K562 (cell line): ENCODE data around the genes TMEM182 and POU3F3.

GRCh38 chr2:101855631-101856337 lies 136.0 kb upstream of the IL1R2 start:
- RAMPAGE, long total RNA = no peak
- RRBS = no CpG with 5 or more reads among the region's 11 CpGs
PRO-cap:
- standard = no peak
- CoPRO, capped RNA only, 2 experiments = no peak in any of the 2 experiments
- CoPRO, capped and uncapped RNA, 2 experiments = no peak in any of the 2 experiments
- CoPRO, uncapped RNA only, 2 experiments = no peak in any of the 2 experiments
CAGE:
- cytosol, long polyA plus RNA = no peak
- long polyA plus RNA = start-site peak on the plus strand at chr2:101855986-101856077, 195 and 129 reads in 2 replicates
- nucleolus, long total RNA = no peak
- nucleus, long polyA plus RNA = no peak

DNA sequence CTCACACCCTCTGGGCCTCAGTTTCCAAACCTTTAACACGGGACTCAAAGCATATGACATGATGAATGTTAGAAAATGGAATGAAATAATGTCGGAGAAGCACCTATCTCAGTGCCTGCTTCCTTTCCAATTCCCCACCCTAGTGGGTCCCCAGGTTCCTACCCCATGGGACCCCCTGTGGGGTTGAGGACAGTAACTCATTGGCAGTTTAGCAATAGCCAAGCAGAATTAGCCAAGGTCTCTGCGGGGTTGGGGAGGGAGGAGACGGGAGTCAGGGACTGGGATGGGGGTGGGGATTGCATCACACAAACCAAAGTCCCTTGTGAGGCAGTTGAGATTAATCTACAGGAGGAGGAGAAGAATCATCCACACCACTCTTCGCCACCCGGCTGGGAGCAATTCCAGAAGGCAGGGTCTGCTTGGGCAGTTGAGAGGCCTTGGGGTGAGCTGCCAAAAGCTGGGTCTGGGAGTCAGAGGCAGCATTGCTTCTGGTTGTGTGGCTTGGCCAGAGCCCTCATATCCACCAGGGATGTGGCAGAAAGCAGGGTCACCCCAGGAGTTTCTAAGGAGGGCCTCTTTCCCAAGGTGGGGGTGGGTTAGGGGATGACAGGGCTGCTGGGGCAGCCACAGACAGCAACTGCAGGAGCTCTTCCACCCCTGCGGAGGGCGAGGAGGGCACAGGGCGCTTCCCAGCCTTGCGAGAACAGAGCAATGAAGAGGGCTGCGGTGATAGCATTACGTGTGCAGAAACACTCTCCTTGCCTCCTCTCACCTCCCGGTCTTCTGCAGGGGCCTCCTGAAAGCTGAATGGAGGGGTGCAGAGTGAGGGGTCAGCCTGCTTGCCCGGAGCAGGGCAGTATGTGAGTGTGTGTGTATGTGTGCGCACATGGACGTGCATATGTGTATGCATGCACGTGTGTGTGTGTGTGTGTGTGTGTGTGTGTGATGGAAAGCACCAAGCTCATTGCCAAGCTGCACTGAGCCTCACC lies 29.7 kb upstream of the IL1R2 start:
- RAMPAGE, long total RNA = no peak
- RRBS = 7% methylated on average over 2 of the region's 17 CpGs
PRO-cap:
- standard = no peak
- CoPRO, capped RNA only, 2 experiments = no peak in any of the 2 experiments
- CoPRO, capped and uncapped RNA, 2 experiments = no peak in any of the 2 experiments
- CoPRO, uncapped RNA only, 2 experiments = no peak in any of the 2 experiments
CAGE:
- cytosol, long polyA plus RNA = no peak
- long polyA plus RNA = no peak
- nucleolus, long total RNA = no peak
- nucleus, long polyA plus RNA = no peak

- RAMPAGE, long total RNA = no peak
- RRBS = no CpG with 5 or more reads among the region's 9 CpGs
PRO-cap:
- standard = no peak
- CoPRO, capped RNA only, 2 experiments = no peak in any of the 2 experiments
- CoPRO, capped and uncapped RNA, 2 experiments = no peak in any of the 2 experiments
- CoPRO, uncapped RNA only, 2 experiments = no peak in any of the 2 experiments
CAGE:
- cytosol, long polyA plus RNA = no peak
- long polyA plus RNA = no peak
- nucleolus, long total RNA = no peak
- nucleus, long polyA plus RNA = no peak
Measured at GRCh38 chr2:102037620-102038229, 46.0 kb downstream of the IL1R2 start.

GRCh38 chr2:102144135-102144433 lies 1.5 kb downstream of the IL1R1 start:
- RAMPAGE, long total RNA = no peak
- RRBS = no CpG with 5 or more reads among the region's 4 CpGs
PRO-cap:
- standard = no peak
- CoPRO, capped RNA only, 2 experiments = no peak in any of the 2 experiments
- CoPRO, capped and uncapped RNA, 2 experiments = no peak in any of the 2 experiments
- CoPRO, uncapped RNA only, 2 experiments = no peak in any of the 2 experiments
CAGE:
- cytosol, long polyA plus RNA = no peak
- long polyA plus RNA = no peak
- nucleolus, long total RNA = no peak
- nucleus, long polyA plus RNA = no peak

- RAMPAGE, long total RNA = no peak
- RRBS = no CpG with 5 or more reads among the region's 4 CpGs
PRO-cap:
- standard = no peak
- CoPRO, capped RNA only, 2 experiments = no peak in any of the 2 experiments
- CoPRO, capped and uncapped RNA, 2 experiments = no peak in any of the 2 experiments
- CoPRO, uncapped RNA only, 2 experiments = no peak in any of the 2 experiments
CAGE:
- cytosol, long polyA plus RNA = no peak
- long polyA plus RNA = no peak
- nucleolus, long total RNA = no peak
- nucleus, long polyA plus RNA = no peak
Measured at GRCh38 chr2:102147869-102148426, 5.4 kb downstream of the IL1R1 start.

DNA sequence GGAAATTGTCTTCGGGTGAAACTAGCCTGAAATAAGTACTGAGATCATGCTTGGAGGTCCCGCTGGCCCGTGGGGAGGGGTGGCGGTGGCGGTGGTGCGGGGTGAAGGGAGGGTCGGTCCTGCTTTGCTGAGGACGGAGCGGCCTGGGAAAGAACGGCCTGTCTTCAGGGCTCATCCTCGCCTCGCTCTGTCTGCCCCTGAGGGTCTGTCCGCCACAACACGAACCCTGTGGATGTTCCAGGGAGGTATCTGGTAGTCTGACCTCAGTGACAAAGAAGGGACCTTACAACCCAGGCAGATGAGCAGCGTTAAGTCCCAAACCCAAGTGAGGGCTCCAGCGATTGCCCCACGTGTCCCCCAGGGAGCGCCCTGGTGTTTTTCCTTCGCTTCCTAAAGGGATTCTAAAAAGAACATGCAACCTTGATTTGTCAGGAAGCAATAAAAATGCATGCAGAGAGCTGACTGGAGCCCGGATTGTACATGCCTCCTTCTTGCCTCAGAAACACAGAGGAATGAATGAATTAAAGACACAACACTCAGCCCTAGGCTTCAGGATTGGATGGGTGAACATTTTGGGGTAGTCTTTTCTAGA lies 58.9 kb downstream of the IL1RL2 start:
- RAMPAGE, long total RNA = no peak
- RRBS = no CpG with 5 or more reads among the region's 20 CpGs
PRO-cap:
- standard = no peak
- CoPRO, capped RNA only, 2 experiments = no peak in any of the 2 experiments
- CoPRO, capped and uncapped RNA, 2 experiments = no peak in any of the 2 experiments
- CoPRO, uncapped RNA only, 2 experiments = no peak in any of the 2 experiments
CAGE:
- cytosol, long polyA plus RNA = no peak
- long polyA plus RNA = no peak
- nucleolus, long total RNA = no peak
- nucleus, long polyA plus RNA = no peak

DNA sequence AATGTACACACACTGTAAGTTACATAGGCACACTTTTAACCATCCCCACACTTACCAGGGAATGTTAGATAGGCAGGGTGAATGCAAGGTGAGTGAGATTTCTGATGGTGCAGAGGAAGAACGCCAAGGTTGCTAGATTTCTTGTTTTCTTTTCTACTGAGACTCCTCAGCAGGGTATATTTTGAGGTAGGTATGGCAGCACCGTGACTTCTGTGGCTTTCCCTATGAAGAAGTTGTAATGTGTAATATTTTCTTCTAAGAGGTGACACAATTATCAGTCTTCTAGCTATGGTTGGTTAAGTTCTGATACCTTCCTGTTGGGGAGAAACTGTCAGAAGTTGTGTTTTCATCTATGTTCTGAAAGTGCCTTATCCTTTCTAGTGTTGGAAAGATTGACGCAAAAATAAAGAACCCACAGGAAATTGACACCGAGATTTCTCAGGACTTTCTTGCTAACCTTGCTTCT lies 11.7 kb downstream of the IL18R1 start:
- RAMPAGE, long total RNA = no peak
- RRBS = no CpG with 5 or more reads among the region's 4 CpGs
PRO-cap:
- standard = no peak
- CoPRO, capped RNA only, 2 experiments = no peak in any of the 2 experiments
- CoPRO, capped and uncapped RNA, 2 experiments = no peak in any of the 2 experiments
- CoPRO, uncapped RNA only, 2 experiments = no peak in any of the 2 experiments
CAGE:
- cytosol, long polyA plus RNA = no peak
- long polyA plus RNA = no peak
- nucleolus, long total RNA = no peak
- nucleus, long polyA plus RNA = no peak

GRCh38 chr2:102636366-102637250 lies 17.3 kb downstream of the SLC9A2 start:
- RAMPAGE, long total RNA = no peak
- RRBS = no CpG with 5 or more reads among the region's 9 CpGs
PRO-cap:
- standard = unidirectional peak, minus-strand start at chr2:102636753
- CoPRO, capped RNA only, 2 experiments = peak in 2 of 2 experiments; most common plus-strand start chr2:102636986 (in 1); most common minus-strand start chr2:102636750 (in 2)
- CoPRO, capped and uncapped RNA, 2 experiments = peak in 2 of 2 experiments; most common plus-strand start chr2:102636819 (in 1); most common minus-strand start chr2:102636750 (in 1)
- CoPRO, uncapped RNA only, 2 experiments = no peak in any of the 2 experiments
CAGE:
- cytosol, long polyA plus RNA = no peak
- long polyA plus RNA = no peak
- nucleolus, long total RNA = no peak
- nucleus, long polyA plus RNA = no peak

DNA sequence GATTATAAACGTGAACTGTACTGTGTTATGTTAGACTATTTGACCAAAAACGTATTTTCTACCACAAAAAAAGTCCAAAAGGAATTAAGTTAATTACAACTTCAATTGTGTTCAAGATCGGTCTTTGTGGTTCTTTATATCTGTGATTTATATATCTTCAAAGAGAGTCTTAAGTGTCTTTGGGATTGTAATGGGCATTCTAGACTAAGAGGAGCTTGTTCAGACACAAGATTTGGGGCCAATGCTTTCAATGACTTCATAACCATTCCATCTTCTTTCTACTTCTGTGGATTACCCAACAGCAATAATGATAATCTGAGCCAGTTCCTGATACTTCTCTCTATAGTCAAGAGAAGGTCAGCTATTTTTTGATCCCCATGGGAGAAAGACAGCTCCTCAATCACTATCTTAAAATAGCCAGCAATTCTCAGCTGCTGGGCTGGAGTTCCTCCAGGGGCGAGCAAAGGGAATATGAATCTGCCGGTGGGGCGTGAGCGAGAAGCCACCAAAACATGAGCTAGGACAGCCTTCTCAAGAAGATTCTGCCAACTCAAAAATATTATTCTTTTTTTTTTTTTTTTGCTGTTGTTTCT lies at the start of gene TMEM182:
TMEM182 (plus strand) TSS at position 474 of the 593 bp plus-strand sequence.
- RAMPAGE, long total RNA = no peak
- RRBS = no CpG with 5 or more reads among the region's 7 CpGs
PRO-cap:
- standard = no peak
- CoPRO, capped RNA only, 2 experiments = no peak in any of the 2 experiments
- CoPRO, capped and uncapped RNA, 2 experiments = no peak in any of the 2 experiments
- CoPRO, uncapped RNA only, 2 experiments = no peak in any of the 2 experiments
CAGE:
- cytosol, long polyA plus RNA = no peak
- long polyA plus RNA = no peak
- nucleolus, long total RNA = no peak
- nucleus, long polyA plus RNA = no peak

DNA sequence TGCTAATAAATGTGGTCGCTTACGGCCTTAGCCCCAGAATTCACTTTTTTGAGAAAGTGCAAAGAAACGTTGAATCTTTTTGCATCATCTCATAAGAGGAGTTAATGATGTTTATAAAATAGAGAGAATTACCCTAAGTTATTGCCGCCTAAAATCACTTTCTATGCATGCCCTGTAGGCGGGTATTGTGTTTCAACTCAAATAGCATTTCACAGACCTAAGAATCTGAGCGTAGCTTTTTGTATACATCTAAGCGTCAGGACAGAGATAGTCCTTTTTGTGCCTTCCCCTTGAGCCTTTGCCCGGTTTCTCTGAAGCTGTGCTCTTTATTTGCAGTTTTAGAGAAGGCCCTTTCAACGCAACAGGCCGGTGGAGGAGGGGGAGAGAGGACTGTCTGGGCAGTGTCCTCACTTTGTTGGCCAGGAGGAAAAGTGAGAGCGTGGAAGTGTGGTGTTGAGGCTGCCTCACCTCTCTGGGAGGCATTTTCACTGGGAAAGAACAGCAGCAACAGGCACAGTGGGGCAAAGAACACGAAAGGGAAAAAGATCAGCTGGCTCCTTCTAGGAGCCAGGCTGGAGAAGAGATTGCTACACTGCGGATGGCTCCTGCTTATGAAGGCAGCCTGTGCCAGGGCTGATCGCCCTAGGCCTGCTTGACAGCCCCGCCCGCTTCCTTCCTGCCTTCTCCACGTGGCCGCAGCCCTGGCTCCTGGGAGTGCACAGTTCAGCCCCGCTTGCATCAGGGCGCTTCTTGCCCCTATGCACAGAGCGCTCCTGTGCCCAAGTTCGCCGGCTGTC lies 195.7 kb upstream of the POU3F3 start:
- RAMPAGE, long total RNA = no peak
- RRBS = no CpG with 5 or more reads among the region's 23 CpGs
PRO-cap:
- standard = no peak
- CoPRO, capped RNA only, 2 experiments = no peak in any of the 2 experiments
- CoPRO, capped and uncapped RNA, 2 experiments = no peak in any of the 2 experiments
- CoPRO, uncapped RNA only, 2 experiments = no peak in any of the 2 experiments
CAGE:
- cytosol, long polyA plus RNA = no peak
- long polyA plus RNA = no peak
- nucleolus, long total RNA = no peak
- nucleus, long polyA plus RNA = no peak

DNA sequence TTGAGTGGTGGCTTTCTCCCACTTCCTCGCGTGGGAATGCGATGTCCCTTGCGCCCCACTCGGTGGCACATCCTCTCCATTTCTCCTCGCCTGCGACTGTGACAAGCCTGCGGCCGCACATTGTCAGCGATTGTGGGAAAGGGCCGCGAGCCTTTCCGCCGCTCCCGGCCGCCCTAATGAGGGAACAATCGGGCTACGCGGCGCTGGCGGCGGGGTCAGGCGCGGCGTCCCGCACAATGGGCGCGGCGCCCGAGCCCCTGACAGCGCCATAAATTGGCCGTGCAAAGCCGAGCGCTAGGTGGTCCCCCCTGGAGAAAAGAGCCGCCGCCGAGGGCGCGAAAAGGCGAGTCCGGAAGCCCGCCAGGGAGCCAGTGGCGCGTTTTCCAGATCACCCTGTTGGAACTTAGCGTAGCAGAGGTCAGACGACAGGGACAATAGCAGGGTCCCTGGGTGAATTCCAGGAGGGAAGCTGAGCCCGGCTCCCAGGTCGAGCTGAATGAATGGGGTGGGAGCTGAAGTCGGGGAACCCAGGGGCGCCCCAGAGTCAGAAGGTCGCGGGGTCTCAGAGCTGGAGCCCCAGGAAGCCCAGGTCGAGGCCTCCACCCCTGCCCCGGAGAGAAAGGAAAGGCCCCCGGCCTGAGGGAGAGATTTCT lies 194.7 kb upstream of the POU3F3 start:
- RAMPAGE, long total RNA = no peak
- RRBS = no CpG with 5 or more reads among the region's 55 CpGs
PRO-cap:
- standard = no peak
- CoPRO, capped RNA only, 2 experiments = no peak in any of the 2 experiments
- CoPRO, capped and uncapped RNA, 2 experiments = no peak in any of the 2 experiments
- CoPRO, uncapped RNA only, 2 experiments = no peak in any of the 2 experiments
CAGE:
- cytosol, long polyA plus RNA = no peak
- long polyA plus RNA = no peak
- nucleolus, long total RNA = no peak
- nucleus, long polyA plus RNA = no peak

- RAMPAGE, long total RNA = no peak
- RRBS = no CpG with 5 or more reads among the region's 35 CpGs
PRO-cap:
- standard = no peak
- CoPRO, capped RNA only, 2 experiments = no peak in any of the 2 experiments
- CoPRO, capped and uncapped RNA, 2 experiments = no peak in any of the 2 experiments
- CoPRO, uncapped RNA only, 2 experiments = no peak in any of the 2 experiments
CAGE:
- cytosol, long polyA plus RNA = no peak
- long polyA plus RNA = no peak
- nucleolus, long total RNA = no peak
- nucleus, long polyA plus RNA = no peak
Measured at GRCh38 chr2:104853989-104854560, at the start of gene POU3F3. TSS of gene POU3F3 (plus strand) at chr2:104854115.

- RAMPAGE, long total RNA = no peak
- RRBS = 18% methylated on average over 26 of the region's 62 CpGs
PRO-cap:
- standard = no peak
- CoPRO, capped RNA only, 2 experiments = no peak in any of the 2 experiments
- CoPRO, capped and uncapped RNA, 2 experiments = no peak in any of the 2 experiments
- CoPRO, uncapped RNA only, 2 experiments = no peak in any of the 2 experiments
CAGE:
- cytosol, long polyA plus RNA = no peak
- long polyA plus RNA = no peak
- nucleolus, long total RNA = no peak
- nucleus, long polyA plus RNA = no peak
Measured at GRCh38 chr2:104872933-104873775, 19.2 kb downstream of the POU3F3 start.

GRCh38 chr2:105364119-105364778 lies 26.9 kb downstream of the C2orf49 start:
- RAMPAGE, long total RNA = no peak
- RRBS = no CpG with 5 or more reads among the region's 5 CpGs
PRO-cap:
- standard = no peak
- CoPRO, capped RNA only, 2 experiments = no peak in any of the 2 experiments
- CoPRO, capped and uncapped RNA, 2 experiments = no peak in any of the 2 experiments
- CoPRO, uncapped RNA only, 2 experiments = no peak in any of the 2 experiments
CAGE:
- cytosol, long polyA plus RNA = no peak
- long polyA plus RNA = no peak
- nucleolus, long total RNA = no peak
- nucleus, long polyA plus RNA = no peak

DNA sequence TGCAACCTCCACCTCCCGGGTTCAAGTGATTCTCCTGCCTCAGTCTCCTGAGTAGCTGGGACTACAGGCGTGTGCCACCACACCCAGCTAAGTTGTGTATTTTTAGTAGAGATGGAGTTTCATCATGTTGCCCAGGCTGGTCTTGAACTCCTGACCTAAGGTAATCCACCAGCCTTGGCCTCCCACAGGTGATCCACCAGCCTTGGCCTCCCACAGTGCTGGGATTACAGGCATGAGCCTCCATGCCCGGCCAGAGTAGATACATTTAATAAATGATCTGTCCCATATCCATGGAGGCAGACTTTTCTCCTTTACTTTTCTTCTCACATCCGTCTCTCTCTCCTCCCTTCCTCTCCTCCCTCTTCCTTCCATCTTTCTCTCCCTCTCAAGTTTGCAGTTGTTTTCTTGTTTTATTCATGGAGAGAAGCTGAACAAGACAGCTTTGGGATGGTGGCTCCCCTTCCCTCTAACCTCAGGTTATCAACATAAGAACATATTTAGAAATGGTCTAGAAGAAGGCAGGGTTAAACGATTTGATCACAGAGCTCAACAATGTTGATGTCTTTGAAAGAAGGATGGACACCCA lies 29.6 kb downstream of the C2orf49 start:
- RAMPAGE, long total RNA = no peak
- RRBS = no CpG with 5 or more reads among the region's 5 CpGs
PRO-cap:
- standard = no peak
- CoPRO, capped RNA only, 2 experiments = no peak in any of the 2 experiments
- CoPRO, capped and uncapped RNA, 2 experiments = no peak in any of the 2 experiments
- CoPRO, uncapped RNA only, 2 experiments = no peak in any of the 2 experiments
CAGE:
- cytosol, long polyA plus RNA = no peak
- long polyA plus RNA = no peak
- nucleolus, long total RNA = no peak
- nucleus, long polyA plus RNA = no peak

GRCh38 chr2:105369255-105369551 lies 29.6 kb downstream of the FHL2 start:
- RAMPAGE, long total RNA = no peak
- RRBS = no CpG with 5 or more reads among the region's 3 CpGs
PRO-cap:
- standard = no peak
- CoPRO, capped RNA only, 2 experiments = no peak in any of the 2 experiments
- CoPRO, capped and uncapped RNA, 2 experiments = no peak in any of the 2 experiments
- CoPRO, uncapped RNA only, 2 experiments = no peak in any of the 2 experiments
CAGE:
- cytosol, long polyA plus RNA = no peak
- long polyA plus RNA = no peak
- nucleolus, long total RNA = no peak
- nucleus, long polyA plus RNA = no peak

- RAMPAGE, long total RNA = no peak
- RRBS = 94% methylated on average over 2 of the region's 25 CpGs
PRO-cap:
- standard = no peak
- CoPRO, capped RNA only, 2 experiments = no peak in any of the 2 experiments
- CoPRO, capped and uncapped RNA, 2 experiments = no peak in any of the 2 experiments
- CoPRO, uncapped RNA only, 2 experiments = no peak in any of the 2 experiments
CAGE:
- cytosol, long polyA plus RNA = no peak
- long polyA plus RNA = no peak
- nucleolus, long total RNA = no peak
- nucleus, long polyA plus RNA = no peak
Measured at GRCh38 chr2:105373107-105374428, 25.3 kb downstream of the FHL2 start.